ENCODE measurements around the gene FOXK1.

- PRO-cap: unidirectional peak, minus-strand start at chr7:2522088
- RAMPAGE, long total RNA, 4 experiments: no peak in any of the 4 experiments
Measured at GRCh38 chr7:2521890-2522749, 2.5 kb downstream of the LFNG start.

DNA sequence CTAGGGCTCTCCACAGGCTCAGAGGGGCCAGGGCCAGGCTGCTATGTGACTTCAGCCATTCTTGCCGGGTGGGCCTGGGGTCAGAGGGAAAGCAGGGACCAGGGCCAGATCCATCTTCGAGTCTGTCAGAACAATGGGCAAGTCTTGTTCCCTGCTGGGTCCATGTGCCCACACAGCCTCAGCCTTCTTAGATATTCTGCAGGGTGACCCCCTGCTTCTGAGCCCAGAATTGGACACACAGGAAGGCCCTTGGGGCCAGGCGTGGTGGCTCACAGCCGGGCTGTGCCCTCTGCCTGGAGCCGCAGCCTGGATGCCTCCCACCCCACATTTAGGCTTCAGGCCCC, 11.4 kb downstream of the LFNG start:
- PRO-cap: no peak
- RAMPAGE, long total RNA, 4 experiments: no peak in any of the 4 experiments

DNA sequence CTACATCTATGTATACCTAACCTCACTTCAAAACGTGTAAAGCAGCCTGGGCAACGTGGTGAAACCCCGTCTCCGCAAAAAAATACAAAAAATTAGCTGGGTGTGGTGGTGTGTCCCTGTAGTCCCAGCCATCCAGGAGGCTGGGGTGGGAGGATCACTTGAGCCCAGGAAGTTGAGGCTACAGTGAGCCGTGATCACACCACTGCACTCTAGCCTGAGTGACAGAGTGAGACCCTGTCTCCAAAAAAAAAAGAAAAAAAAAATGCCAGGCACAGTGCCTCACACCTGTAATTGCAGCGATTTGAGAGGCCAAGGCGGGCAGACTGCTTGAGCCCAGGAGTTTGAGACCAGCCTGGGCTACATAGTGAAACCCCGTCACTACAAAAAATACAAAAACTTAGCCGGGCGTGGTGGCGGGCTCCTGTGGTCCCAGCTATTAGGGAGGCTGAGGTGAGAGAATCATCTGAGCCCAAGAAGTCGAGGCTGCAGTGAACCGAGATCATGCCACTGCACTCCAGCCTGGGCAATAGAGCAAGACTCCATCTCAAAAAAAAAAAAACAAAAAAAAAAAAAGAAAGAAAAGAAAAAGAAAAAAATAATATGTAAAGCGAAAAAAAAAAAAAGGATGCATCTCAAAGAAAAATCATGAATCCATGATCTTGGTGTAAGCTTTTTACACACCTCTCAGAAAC, 5.3 kb downstream of the BRAT1 start:
- PRO-cap: no peak
- RAMPAGE, long total RNA, 4 experiments: no peak in any of the 4 experiments

DNA sequence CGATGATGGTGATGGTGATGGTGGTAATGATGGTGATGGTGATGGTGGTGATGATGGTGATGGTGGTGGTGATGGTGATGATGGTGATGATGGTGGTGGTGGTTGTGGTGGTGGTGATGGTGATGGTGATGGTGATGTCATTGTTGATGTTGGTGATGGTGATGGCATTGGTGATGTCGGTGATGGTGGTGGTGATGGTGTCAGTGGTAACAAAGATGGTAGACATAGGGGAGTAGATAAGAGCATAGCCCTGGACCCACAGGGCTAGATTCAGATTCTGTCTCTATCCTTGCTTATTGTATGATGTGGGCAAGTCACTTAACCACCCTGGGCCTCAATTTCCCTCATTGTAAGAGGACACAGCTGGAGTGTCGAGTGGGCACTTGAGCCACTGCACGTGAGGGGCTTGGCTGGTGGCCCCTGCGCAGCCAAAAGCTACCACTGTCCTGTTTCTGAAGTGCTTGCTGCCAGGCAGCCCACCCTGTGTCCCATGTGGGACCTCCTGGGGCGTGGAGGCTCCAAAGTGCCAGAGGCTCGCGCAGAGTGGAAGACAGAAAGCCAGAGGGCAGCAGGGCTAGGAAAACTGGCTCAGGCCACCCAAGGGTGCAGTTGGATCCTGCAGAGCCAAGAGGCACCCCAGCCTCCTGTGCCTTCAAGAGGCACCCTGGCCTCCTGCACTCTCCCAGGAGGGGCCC, 25.7 kb downstream of the TTYH3 start:
- PRO-cap: no peak
- RAMPAGE, long total RNA, 4 experiments: no peak in any of the 4 experiments

- PRO-cap: no peak
- RAMPAGE, long total RNA, 4 experiments: no peak in any of the 4 experiments
Measured at GRCh38 chr7:2662973-2664157, 24.6 kb upstream of the AMZ1 start.

- PRO-cap: unidirectional peak, plus-strand start at chr7:2717696
- RAMPAGE, long total RNA, 4 experiments: no peak in any of the 4 experiments
Measured at GRCh38 chr7:2716759-2718058, 29.2 kb downstream of the AMZ1 start.

DNA sequence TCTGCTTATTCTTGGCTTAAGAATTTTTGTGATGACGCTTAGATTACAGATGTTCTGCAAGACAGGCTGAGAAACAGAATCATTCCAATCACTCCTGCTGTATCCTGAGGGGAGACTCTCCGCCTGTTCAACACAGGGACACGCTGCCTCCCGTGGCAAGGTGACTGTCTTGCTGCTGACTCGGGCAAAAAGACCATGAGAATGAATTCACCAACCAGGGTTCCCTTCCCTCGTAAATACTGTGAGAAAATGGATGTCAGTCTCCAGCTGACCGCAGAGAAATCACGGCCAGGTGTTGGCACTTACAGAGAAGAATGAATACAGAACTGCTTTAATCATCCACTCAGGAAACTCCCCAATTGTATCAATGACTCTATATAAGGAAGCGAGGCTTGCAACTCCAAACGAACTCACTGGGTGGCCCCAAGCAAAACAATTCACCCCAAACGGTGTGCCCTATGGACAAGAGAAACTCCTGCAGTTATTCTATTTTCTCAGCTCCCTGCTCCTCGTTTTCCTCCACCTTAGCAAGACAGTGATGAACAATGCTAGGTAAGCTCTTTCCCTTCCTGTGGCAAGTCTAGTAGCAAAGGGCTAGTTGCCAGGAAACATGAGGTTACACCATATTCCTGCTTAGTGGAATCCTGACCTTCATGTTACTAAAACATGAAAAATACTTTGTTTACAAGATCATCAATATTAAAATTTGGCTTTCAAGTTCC, 22.8 kb downstream of the GNA12 start:
- PRO-cap: no peak
- RAMPAGE, long total RNA, 4 experiments: no peak in any of the 4 experiments

DNA sequence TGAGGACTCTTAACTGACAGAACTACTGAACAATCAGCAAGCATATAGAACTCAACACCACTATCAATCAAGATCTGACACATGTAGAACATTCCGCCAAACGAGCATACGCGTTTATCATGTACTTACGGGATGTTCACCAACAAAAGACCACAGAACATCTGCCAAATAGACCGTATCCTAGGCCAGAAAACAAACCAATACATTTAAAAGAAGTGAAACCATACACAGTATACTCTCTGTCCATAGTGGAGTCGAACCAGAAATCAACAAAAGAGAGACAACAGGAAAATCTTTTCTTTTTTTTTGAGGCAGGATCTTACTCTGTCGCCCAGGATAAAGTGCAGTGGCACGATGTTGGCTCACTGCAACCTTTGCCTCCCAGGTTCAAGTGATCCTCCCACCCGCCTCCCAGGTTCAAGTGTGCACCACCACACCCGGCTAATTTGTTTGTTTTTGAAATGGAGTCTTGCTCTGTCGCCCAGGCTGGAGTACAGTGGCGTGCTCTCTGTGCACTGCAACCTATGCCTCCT, 5.1 kb downstream of the GNA12 start:
- PRO-cap: no peak
- RAMPAGE, long total RNA, 4 experiments: no peak in any of the 4 experiments

DNA sequence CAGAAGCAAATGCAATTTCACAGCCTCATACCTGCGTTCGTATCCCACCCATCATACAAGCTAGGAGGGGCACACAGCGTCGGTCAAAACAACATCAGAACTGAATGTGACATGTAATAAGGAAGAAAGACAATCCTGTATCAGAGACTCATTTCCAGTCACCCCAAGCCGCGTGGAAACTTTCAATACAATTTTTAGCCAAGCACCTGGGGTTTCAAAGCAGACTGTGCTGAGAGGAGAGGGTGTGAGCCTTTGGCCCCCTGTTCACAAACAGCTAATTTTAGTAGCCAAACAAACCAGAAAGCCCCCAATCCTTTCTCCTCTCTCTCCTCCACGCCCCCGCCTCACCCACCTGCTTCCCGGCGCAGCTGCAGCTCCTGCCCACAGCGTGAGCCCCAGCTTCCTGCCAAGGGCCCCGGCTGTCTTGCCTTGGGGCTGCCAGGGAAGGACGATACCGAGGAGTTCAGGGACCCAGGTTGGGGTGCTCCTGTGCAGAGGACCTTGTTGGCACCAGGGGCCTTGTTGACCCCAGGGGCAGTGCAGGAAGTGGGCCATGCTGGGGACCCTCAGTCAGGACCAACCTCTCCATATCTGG, 50.5 kb upstream of the GNA12 start:
- PRO-cap: no peak
- RAMPAGE, long total RNA, 4 experiments: no peak in any of the 4 experiments

GRCh38 chr7:2956706-2957226, 86.9 kb downstream of the CARD11 start:
- PRO-cap: bidirectional peak, plus-strand start at chr7:2957084, minus-strand start at chr7:2956866
- RAMPAGE, long total RNA, 4 experiments: no peak in any of the 4 experiments

DNA sequence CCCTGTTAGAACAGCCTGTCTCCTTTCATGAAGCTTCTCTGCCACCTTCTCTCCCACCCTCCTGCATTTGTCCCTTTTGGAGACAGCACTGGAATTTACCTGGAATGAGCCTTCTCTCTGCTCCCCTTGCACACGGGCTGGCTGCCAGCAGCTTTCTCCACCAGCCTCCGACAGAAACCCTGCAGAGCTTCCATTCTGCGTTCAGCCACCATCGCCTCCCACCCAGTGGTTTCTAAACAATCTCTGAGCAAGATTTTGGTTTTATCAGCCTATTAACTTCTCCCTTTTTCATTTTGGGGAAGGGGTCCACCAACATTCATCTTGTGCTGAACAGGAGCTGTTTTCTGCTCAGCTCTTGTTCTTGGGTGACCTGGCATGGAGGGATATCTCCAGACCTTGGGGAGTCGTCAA, 74.2 kb upstream of the CARD11 start:
- PRO-cap: no peak
- RAMPAGE, long total RNA, 4 experiments: no peak in any of the 4 experiments

DNA sequence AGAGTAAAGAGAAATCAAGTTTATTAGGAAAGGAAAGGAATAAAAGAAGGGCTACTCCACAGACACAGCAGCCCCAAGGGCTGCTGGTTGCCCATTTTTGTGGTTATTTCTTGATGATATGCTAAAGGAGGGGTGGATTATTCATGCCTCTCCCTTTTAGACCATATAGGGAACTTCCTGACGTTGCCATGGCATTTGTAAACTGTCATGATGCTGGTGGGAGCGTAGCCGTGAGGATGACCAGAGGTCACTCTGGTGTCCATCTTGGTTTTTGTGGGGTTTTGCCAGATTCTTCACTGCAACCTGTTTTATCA, 115.4 kb upstream of the CARD11 start:
- PRO-cap: no peak
- RAMPAGE, long total RNA, 4 experiments: no peak in any of the 4 experiments

GRCh38 chr7:3861706-3862160, 560.7 kb downstream of the SDK1 start:
- PRO-cap: no peak
- RAMPAGE, long total RNA, 4 experiments: no peak in any of the 4 experiments

GRCh38 chr7:3948878-3949229, 647.8 kb downstream of the SDK1 start:
- PRO-cap: no peak
- RAMPAGE, long total RNA, 4 experiments: no peak in any of the 4 experiments

DNA sequence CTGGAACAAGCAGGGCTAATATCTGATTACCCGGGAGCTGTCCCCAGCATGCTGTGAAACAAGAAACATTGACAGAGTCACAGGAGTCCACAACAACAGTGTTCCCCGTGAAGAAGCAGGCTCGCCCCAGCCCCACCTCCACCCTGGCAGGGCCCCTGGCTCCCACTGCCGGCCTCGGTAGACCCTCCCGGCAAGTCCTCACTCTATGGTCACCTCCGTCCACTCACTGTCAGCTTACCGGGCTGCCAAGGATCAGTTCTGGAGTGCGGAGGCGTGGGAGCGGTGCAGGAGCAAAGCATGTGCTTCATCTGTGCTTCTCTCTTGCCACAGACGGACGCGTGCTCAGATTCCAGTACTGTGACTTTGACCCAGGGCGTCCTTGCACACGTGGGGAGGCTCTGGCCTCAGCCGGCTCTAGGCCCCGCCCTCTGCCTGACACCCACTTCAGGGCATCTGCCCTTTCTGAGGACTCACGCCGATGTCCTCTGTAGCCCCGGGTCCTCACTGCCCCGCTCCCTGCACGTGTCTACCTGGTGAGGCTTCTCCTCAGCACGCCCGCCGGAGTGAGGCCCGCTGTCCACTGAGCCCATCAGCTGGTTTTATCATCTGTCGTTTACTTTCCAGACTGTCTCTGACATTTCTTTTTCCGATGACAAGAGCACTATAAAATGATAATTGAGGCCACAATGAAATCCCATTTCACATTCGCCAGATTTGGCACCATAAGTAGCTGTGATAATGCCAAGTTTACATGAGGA, 547.4 kb upstream of the FOXK1 start:
- PRO-cap: no peak
- RAMPAGE, long total RNA, 4 experiments: no peak in any of the 4 experiments

GRCh38 chr7:4311395-4311594, 370.8 kb upstream of the FOXK1 start:
- PRO-cap: no peak
- RAMPAGE, long total RNA, 4 experiments: no peak in any of the 4 experiments

GRCh38 chr7:4416350-4416637, 265.8 kb upstream of the FOXK1 start:
- PRO-cap: no peak
- RAMPAGE, long total RNA, 4 experiments: no peak in any of the 4 experiments

GRCh38 chr7:4681863-4683098, at the start of gene FOXK1:
FOXK1 (plus strand) TSS chr7:4682295.
- PRO-cap: bidirectional peak, plus-strand start at chr7:4682271, minus-strand start at chr7:4682098; bidirectional peak, plus-strand start at chr7:4682728, minus-strand start at chr7:4682694
- RAMPAGE, long total RNA, 4 experiments: no peak in any of the 4 experiments

- PRO-cap: no peak
- RAMPAGE, long total RNA, 4 experiments: no peak in any of the 4 experiments
Measured at GRCh38 chr7:4708006-4708531, 26.0 kb downstream of the FOXK1 start.

- PRO-cap: no peak
- RAMPAGE, long total RNA, 4 experiments: no peak in any of the 4 experiments
Measured at GRCh38 chr7:4711707-4712318, 29.7 kb downstream of the FOXK1 start.